ENCODE measurements around a stretch of chr2.

DNA sequence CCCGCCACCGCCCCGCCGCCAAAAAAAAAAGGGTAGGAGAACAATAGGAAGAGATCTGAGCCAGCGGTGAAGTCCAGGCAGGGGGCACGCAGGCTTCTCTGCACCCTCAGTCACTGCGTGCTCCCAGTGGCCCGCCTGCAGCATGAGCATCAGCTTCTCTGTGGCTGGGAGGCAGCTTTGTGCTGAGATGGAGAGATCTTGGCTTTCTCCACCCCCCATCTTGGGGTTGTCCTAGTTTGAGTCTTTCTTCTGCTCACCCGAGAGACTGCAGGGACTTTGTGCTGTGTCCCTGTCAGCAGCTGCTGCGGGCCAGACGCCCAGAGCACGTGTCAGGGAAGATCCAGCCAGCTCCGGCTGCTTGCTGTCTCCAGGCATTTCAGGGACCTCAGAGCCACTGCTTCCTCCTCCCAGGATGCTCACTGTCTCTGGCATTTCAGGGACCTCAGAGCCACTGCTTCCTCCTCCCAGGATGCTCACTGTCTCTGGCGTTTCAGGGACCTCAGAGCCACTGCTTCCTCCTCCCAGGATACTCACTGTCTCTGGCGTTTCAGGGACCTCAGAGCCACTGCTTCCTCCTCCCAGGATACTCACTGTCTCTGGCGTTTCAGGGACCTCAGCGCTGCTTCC lies 20.4 kb downstream of the TRAPPC12 start:
- RRBS, result no CpG with 5 or more reads among the region's 17 CpGs

- RRBS, result 66% methylated on average over 1 of the region's 6 CpGs
Measured at GRCh38 chr2:3480675-3481021, 38.7 kb downstream of the ADI1 start.

- RRBS, result no CpG with 5 or more reads among the region's 17 CpGs
Measured at GRCh38 chr2:3522716-3523438, 3.5 kb upstream of the ADI1 start.

- RRBS, result no CpG with 5 or more reads among the region's 9 CpGs
Measured at GRCh38 chr2:3533718-3534257, 14.5 kb upstream of the ADI1 start.

DNA sequence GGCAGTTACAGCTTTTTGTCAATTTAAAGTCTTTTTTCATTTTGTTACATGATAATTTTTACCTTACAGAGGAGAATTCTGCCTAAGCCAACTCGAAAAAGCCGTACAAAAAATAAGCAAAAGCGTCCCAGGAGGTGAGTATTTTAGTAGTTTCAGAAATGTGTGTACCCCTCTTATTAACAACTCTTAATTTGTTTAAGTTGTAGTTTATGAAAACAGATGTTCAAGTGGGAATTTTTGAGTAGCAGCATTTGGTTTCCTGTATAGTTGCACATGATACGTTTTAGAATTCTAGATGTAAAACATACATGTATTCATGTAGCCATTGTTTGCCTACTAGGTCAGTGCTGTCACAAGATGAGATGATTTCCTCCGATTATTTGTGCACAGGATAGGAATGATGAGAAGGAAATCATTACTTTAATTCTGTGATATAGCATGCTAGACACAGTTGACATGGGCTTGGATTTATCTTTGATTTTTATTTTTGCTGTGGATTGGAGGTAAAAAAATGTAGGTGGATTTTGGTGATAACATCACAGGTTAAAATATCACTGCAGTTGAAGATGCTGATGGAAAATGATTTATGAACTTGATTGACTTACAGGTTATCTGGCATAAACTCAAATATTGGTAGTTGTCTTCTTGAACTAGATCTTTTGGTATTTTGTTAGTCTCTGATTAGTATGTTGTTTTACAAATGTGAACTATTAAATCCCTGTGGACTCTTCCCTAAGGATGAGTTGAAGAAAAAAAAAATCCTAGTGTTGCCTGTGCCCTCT lies 2.8 kb downstream of the RPS7 start:
- RRBS, result no CpG with 5 or more reads among the region's 5 CpGs

DNA sequence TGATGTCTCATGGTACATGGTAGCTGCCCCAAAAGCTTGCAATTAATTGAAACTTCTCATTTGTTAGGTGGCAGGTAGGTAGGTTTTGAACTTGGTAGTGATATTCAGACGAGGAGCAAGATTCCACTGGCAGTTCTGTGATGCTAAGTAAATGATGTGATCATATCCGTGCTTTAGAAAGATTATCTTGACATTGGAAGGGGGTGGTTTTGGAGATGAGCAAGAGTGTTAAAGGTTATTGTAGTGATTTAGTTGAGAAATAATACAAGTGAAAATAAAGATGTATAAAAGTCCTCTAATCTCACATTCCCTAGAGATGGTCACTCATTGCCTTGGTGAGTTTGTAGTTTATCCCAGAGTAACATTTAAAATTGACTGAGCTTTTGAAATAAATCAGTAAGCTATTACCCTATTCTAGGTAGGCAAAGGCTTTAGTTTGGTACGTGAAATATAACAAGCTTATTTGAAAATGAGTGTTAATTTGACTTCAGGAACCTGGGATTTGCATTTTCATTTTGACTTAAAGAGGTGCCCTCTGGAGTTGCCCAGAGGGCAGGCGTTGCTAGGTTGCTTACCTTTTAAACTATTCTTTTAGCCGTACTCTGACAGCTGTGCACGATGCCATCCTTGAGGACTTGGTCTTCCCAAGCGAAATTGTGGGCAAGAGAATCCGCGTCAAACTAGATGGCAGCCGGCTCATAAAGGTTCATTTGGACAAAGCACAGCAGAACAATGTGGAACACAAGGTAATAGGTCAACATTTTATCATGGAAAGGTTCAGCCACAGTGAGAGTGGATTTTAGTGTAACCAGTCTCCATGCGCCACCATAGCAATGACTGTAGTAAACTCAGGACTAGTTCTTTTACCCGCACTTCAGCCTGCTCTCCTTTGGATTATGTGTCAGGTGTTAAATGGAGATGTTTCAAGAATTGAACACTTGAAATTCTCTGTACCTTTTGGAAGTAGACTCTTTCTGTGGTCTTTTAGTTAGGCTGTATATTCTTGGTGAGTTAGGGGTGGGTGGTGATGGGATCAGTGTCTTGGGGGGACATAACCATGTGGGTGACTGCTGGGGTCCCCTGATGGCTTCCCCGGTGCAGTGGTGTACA lies 4.8 kb downstream of the RPS7 start:
- RRBS, result 44% methylated on average over 1 of the region's 13 CpGs

DNA sequence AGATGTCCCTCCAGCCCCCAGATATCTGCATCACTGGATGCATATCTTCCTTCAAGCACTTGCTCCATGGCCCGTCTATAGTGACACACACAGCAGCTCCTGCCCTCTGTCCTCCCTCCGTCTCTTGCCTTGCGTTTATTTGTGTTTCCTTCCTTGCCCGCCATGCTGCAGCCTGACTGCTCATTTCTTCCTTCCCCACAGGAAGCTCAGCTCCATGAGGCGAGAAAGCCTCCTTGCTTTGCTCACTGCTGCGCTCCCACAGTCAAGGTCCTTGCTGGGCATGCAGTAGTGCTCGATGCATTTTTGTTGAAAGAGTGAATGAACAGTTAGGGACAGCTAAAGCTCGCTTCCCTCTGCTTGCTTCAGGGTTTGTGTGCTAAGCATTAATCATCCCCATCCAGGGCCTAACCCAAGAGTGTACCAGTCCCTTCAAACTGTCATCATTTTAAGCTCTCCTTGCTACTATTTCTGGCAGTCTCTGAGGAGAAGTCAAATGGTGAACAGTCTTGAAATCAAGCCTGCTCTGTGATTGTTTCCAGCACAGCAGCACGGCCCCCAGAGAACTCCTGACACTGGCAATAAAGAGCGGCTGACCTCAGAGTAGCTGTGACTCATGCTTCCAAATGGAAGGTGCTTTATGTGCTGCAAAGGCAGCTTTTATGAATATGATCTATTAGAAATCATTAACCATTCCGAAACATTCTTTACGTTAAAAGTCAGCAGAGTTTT lies 171.7 kb upstream of the SOX11 start:
- RRBS, result no CpG with 5 or more reads among the region's 12 CpGs

DNA sequence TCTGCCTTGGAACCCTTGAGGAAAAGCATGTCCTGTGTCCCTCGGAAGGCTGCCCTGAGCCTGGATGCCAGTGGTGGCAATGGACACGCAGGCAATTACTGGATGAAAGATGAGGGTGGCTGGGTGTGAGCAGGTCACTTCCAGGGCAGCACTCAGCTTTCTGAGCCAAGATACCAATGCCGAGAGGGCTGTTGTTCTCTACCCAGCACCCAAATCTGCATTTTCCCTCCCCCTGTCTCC lies 234.7 kb downstream of the SOX11 start:
- RRBS, result no CpG with 5 or more reads among the region's 3 CpGs

DNA sequence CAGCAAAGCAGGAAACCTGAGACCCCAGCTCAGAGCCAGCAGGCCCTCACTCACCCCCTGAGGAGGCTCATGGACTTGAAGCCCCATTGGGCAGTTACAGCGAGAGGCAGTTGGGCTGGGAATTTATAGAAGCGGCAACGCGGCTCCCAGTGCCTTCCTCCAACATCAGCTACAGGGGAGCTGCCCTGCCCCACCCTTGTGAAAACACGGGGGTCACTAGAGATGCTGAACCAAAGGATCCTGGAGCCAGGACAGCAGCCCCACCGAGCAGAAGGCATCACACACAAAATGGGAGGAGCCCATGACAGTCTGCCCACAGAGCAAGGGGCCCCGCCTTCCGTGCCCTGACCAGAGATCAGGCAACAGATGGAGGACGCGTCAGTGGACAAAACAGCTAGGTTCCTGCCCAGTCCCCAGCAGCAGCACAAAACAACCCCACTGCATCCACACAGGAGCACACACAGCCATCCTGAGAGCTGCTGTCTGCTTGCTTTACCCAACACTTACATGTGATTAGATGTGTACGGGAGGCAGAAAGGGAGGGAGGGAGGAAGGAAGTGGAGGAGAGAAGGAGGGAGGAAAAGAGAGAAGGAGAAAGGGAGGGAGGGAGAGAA lies 52.6 kb downstream of the CMPK2 start:
- RRBS, result no CpG with 5 or more reads among the region's 11 CpGs

- RRBS, result no CpG with 5 or more reads among the region's 9 CpGs
Measured at GRCh38 chr2:6821165-6821557, 44.5 kb downstream of the CMPK2 start.

- RRBS, result no CpG with 5 or more reads among the region's 8 CpGs
Measured at GRCh38 chr2:6913553-6914351, 3.5 kb upstream of the RNF144A start.

GRCh38 chr2:6927106-6927677 lies 10.0 kb downstream of the RNF144A start:
- RRBS, result no CpG with 5 or more reads among the region's 7 CpGs

DNA sequence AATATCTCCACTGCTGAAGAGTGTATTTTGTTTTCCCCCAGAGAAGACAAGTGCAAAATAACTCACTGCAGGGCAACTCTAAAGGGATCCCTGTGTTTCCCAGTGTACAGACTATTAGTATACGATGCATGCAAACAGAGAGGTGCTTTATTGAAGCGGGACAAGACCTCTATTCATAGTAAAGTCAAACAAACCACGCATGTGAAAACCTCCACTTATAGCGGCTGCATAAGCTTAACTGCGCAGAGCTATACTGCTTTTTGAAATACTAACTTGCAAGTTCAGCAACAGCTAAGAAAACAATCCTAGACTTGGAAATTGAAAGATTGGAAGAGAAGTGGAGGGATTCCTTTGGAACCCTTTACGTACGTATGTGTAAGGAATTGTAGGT lies 15.6 kb downstream of the RNF144A start:
- RRBS, result no CpG with 5 or more reads among the region's 7 CpGs

GRCh38 chr2:7068195-7068690 lies 151.0 kb downstream of the RNF144A start:
- RRBS, result no CpG with 5 or more reads among the region's 5 CpGs

- RRBS, result no CpG with 5 or more reads among the region's 17 CpGs
Measured at GRCh38 chr2:7090071-7090551, 172.9 kb downstream of the RNF144A start.

- RRBS, result no CpG with 5 or more reads among the region's 4 CpGs
Measured at GRCh38 chr2:8090813-8091526, 590.9 kb upstream of the ID2 start.

GRCh38 chr2:8125548-8126451 lies 556.1 kb upstream of the ID2 start:
- RRBS, result no CpG with 5 or more reads among the region's 11 CpGs

DNA sequence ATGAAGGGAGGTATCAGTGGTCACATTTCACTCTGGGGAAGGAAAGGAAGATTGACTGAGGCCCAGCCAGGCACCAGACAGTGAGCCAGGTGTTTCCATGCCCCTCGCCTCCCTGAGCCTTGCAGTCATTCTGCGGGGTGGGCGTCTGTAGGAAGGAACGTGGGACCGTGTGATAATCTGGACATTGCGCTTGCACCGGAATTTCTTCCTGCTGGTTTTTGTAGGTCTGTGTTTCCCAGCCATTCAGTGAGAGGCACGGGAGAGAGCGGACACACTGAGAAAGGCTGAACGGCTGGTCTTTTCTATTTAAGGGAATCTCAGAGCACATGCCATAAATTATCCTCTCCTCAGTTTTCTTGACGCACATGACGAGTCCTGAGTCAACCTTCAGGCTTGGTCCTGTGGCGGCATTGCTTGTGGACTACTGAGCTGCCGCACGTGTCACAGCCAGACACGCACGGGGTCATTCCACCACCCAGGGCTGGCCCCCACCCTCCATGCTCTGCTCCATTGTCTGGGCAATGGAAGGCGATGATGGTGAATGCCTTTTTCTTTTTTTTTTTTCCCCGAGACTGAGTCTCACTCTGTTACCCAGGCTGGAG lies 519.3 kb upstream of the ID2 start:
- RRBS, result no CpG with 5 or more reads among the region's 19 CpGs

DNA sequence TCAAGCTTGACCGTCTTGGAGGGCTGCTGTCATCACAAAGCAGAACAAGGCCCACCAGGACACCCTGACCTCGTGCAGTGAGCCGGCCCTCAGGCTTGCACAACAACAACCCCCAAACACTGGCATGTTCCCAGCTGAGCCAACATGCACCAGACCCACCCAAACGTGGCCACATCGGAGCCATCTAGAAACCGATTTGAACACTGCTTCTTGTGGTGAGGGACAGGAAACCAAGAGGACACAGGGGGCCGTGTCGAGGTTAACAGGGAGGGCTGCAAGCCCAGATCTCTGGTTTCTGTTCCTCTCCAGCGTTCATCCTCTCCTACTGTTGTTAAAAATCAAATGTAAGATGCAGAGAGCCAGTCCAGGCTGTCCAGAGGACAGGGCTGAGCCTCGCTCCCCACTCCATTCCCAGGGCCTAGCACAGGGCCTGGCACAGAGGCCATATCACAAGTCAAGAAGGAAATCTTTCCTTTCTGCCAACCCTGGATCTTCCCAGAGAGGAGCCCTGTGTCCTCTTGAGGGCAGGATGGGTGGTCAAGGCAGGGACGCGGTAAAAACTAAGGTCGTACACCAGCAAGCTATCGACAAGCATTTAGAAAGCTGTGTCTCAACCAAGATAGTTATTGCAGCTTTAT lies 378.3 kb upstream of the ID2 start:
- RRBS, result no CpG with 5 or more reads among the region's 14 CpGs

DNA sequence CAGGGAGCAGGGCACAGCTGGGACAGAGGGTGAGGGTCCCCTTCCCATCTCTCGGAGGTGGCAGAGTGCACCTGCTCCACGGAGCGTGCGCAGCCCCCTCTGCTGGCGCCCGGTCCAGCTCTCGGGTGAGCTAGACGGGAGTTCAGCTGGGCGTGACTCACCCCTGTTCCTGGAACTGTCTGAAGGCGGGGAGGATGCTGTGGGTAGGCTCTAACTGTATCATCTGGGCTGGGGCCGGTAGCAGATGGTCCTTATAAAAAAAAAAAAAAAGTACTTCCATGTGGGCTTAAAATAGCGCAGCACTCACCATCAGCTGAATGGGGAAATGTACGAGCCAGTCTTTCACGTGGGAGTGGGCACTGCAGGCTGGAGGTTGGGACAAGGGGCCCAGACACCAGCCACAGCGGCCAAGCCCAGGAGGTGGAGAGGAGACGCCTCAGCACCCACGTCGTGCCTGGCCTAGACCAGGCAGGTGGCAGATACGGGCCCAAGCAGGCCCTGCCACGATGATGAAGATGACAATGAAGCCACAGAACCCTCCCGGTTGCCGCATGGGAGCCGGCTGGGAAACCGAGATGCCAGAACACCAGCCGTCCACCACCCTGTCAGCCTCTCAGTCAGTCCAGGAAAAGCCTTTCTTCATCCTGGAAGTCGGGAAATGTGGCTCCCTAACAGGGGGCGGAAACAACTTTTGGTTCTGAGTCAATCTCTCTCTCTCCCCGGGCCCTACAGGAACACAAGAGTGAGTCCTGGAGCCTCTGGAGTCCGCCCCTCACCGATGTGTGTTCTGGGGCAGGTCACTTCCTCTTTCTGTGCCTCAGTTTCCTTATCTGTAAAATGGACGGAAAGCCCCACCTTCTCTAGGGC lies 136.6 kb upstream of the ID2 start:
- RRBS, result no CpG with 5 or more reads among the region's 31 CpGs

Data from BE2C (cell line).